Measurements from ENCODE around the genes PRSS56 and UGT1A10.

- PRO-cap: no peak
- RAMPAGE, long total RNA, 3 experiments: no peak in any of the 3 experiments
These were observed 14.5 kb upstream of the ECEL1 start for GRCh38 chr2:232502060-232502511.

DNA sequence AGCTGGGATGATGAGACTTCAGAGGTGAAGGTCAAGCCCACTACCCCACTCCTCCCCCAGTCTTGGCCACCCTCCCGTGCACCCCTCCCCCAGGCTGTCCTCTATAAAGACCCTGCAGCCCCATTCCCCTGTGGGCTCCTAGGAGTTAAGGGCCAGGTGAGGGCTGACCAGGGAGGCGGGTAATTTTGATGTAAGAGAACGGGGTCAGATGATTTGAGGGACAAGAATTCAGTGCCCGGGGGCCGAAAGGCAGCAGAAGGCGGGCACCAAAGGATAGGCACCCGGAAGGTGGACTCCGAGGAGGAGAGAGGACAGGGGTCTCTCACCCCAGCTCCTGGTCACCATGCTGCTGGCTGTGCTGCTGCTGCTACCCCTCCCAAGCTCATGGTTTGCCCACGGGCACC, at the start of gene PRSS56:
Gene PRSS56, plus strand, starts transcription at position 133 of the 404 bp plus-strand sequence.
- PRO-cap: no peak
- RAMPAGE, long total RNA, 3 experiments: no peak in any of the 3 experiments

DNA sequence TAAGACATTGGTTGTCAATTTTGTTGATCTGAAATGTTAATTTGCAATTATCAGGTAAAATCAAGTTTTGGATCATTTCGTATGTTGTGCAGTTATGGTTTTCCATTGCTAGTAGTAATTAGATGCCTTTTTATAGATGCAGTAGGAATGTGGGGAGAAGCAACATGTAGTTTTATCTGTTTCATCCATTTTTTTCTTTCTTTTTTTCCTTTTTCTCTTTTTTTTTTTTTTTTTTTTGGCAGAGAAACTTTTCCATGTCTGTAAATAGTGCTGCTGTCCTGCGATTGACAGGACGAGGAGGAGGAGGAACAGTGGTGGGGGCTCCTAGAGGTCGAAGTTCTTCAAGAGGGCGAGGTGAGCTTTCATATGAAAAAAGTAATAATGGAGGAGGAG, 20.4 kb downstream of the KCNJ13 start:
- PRO-cap: no peak
- RAMPAGE, long total RNA, 3 experiments: no peak in any of the 3 experiments

GRCh38 chr2:232832581-232833222, 37.4 kb upstream of the SNORC start:
- PRO-cap: no peak
- RAMPAGE, long total RNA, 3 experiments: no peak in any of the 3 experiments

DNA sequence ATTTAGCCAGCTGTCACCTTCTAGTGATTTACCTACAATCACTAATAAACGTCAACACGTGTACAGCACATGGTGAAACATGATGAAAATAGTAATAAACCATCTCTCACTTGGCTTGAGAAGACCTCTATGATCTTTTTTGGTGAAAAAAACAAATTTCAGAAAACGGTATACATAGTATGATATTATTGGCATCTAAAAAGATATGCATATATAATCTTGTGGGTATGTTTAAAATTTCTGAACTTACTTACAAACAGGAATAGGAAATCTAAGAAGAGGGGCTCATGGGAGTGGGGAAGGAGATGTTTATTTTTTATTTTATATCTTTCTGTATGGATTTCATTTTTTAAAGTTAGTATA, 16.8 kb downstream of the INPP5D start:
- PRO-cap: no peak
- RAMPAGE, long total RNA, 3 experiments: no peak in any of the 3 experiments

GRCh38 chr2:233148012-233148386, 87.9 kb downstream of the INPP5D start:
- PRO-cap: no peak
- RAMPAGE, long total RNA, 3 experiments: no peak in any of the 3 experiments

- PRO-cap: no peak
- RAMPAGE, long total RNA, 3 experiments: no peak in any of the 3 experiments
These were observed 50.6 kb upstream of the ATG16L1 start for GRCh38 chr2:233200927-233201283.

DNA sequence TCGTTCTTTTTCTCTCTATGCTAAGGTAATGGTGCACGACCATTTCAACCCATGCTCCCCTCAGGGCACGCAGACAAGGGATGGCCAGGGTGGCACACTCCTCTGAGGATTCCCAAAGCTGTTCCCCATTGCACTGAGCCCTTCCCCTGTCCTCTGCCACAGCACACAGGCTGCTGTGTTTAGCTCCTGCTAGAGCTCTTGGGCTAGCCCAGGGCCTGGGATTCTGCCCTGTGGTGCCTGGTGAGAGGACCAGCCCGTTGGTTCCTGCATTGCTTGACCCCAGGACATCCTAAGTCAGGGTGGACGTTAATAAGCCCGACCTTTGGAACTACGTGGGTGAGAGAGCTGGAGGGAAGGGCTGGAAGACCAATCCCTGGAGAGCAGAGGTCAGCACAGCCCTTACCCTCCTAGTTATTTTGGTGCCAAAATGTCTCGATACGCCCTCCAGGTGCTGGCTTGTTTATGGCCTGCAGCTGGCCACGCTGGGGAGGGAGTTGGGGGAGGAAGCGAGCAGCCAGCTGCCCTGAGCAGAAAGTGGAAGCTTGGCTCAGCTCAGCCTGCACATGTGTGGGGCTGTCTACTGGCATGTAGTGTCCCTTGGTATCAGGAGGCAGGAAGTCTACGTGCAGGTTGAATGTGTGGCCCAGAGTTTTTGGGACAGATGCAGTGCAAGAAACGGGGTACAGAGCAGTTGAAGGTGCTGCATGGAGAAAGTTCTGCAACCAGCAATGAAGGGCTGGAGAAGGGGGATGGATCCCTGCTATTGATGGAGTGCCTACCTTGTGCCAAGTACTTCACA, 5.3 kb upstream of the DGKD start:
- PRO-cap: no peak
- RAMPAGE, long total RNA, 3 experiments: no peak in any of the 3 experiments

- PRO-cap: no peak
- RAMPAGE, long total RNA, 3 experiments: no peak in any of the 3 experiments
These were observed 25.4 kb downstream of the DGKD start for GRCh38 chr2:233379347-233380519.

DNA sequence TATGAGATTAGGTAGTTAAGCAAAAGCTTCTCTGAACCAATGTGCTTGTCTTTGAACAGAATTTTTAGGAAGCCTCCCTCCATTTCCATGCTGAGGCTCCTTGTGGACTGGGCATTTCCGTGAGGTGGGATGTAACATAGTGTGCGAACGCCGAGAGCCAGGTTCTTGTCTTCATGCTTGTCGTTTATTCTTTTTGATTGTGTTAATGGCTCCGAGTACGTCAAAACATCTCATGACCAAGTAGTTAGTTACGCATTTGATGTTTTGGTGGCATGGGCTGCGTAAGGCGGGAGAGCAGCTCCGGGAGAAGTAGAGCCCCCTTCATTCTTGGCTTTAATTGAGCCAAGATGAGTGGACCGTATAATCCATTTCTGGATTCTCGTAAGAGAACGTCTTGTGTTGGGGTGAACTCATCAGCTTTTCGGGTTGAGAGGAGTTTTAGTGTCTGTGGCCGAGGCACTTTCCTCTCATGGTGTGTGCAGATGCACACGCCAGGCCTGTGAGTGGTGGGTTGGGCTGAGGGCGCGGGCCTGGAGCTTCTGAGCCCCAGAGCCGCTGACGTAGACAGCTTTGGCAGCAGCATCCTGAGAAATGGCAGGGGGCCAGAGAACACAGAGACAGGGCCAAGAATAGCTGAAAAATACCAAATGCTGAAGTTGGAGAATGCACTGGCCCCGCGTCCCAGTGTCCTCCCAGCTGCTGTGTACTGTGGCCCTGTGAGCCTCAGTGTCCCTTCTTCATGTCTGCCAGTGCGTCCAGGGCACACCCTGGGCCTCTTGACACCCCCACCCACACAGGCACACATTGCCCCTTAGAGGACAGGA, 33.2 kb downstream of the DGKD start:
- PRO-cap: bidirectional peak, plus-strand start at position 679 of the sequence, minus-strand start at position 505 of the sequence
- RAMPAGE, long total RNA, 3 experiments: no peak in any of the 3 experiments

GRCh38 chr2:233388068-233388627, 33.9 kb downstream of the DGKD start:
- PRO-cap: no peak
- RAMPAGE, long total RNA, 3 experiments: no peak in any of the 3 experiments

GRCh38 chr2:233418487-233419550, 64.5 kb downstream of the DGKD start:
- PRO-cap: unidirectional peak, plus-strand start at chr2:233418627; bidirectional peak, plus-strand start at chr2:233419183, minus-strand start at chr2:233419092; unidirectional peak, plus-strand start at chr2:233419433
- RAMPAGE, long total RNA, 3 experiments: start-site peak on the plus strand in 3 of 3 experiments, at chr2:233419226-233419413 at its widest, 54 to 98 reads per replicate

DNA sequence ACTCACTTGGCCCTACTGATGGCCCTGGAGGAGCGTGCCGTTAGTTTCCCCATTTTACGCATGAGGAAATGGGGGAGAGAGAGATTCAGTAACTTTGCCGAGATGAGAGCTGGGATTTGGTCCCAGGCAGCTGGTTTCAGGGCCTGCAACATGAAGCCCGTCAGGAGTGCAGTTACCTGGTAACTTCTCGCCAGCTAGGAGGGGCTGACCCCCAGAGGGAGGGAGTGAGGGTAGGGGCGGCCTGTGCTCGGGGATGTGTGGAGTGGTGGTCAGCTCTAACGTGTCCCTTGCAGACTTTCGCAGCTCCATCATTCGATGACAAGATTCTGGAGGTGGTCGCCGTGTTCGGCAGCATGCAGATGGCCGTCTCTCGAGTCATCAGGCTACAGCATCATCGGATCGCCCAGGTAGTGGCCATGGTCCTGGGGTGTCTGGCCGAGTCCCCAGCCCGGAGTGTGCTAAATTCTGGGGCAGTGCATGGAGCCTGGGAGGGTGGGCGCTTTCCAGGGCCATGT, 103.8 kb downstream of the DGKD start:
- PRO-cap: no peak
- RAMPAGE, long total RNA, 3 experiments: no peak in any of the 3 experiments

- PRO-cap: no peak
- RAMPAGE, long total RNA, 3 experiments: no peak in any of the 3 experiments
These were observed 46.5 kb downstream of the USP40 start for GRCh38 chr2:233519959-233520556.

GRCh38 chr2:233636128-233636913, at the start of gene UGT1A10:
UGT1A10 (plus strand) TSS chr2:233636448.
- PRO-cap: no peak
- RAMPAGE, long total RNA, 3 experiments: no peak in any of the 3 experiments

- PRO-cap: no peak
- RAMPAGE, long total RNA, 3 experiments: no peak in any of the 3 experiments
These were observed 6.7 kb upstream of the UGT1A5 start for GRCh38 chr2:233705780-233706638.

DNA sequence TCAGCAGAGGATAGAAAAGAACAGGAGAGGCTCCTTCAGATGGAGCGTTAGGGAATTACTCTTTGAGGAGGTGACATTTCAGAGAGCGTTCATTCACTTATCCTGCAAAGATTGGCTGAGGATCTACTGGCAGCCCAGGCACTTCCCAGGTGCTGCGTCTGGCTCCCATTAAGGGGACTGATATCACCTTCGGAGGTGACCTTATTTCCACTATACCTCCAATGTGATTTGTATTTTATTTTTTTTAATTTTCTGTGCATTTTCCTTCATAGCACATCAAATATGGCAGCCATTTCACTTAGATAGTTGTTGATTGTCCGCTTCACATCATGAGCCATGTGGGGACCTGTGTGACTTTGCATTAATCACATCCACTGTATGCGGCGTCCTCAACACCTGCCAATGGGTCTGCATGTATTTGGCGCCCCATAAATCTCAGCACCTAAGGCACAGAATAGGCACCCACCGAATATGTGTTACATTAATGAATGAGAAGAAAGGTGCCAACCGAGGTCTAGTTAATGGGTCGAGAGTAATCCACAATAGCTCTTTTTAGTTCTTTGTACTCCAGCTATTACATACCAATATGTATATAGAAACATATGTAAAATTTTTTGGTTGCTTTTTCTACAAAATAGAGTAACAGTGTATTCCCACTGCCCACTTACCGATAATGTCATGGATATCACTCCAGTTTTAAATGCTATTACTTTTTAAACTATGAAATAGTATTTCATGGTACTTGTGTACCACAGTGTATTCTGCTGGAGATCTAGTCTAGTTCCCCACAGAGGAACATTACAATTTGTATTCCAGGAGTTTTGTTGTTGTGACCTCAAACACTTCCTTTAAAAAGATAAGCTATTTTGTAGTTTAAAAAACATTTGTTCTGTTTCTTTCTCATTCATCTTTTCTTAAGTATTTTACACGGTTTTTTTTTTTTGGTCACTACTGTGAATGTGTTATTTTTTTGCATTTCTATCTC, 2.0 kb downstream of the UGT1A1 start:
- PRO-cap: no peak
- RAMPAGE, long total RNA, 3 experiments: no peak in any of the 3 experiments

- PRO-cap: no peak
- RAMPAGE, long total RNA, 3 experiments: no peak in any of the 3 experiments
These were observed 4.0 kb downstream of the UGT1A1 start for GRCh38 chr2:233763727-233764893.

DNA sequence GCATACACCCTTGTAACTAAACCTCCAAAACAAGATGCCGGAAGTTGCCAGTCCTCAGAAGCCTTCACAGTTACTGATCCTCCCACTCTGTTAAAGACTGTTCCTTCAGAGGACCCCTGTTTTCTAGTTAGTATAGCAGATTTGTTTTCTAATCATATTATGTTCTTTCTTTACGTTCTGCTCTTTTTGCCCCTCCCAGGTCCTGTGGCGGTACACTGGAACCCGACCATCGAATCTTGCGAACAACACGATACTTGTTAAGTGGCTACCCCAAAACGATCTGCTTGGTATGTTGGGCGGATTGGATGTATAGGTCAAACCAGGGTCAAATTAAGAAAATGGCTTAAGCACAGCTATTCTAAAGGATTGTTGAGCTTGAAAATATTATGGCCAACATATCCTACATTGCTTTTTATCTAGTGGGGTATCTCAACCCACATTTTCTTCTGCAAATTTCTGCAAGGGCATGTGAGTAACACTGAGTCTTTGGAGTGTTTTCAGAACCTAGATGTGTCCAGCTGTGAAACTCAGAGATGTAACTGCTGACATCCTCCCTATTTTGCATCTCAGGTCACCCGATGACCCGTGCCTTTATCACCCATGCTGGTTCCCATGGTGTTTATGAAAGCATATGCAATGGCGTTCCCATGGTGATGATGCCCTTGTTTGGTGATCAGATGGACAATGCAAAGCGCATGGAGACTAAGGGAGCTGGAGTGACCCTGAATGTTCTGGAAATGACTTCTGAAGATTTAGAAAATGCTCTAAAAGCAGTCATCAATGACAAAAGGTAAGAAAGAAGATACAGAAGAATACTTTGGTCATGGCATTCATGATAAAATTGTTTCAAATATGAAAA, 7.8 kb downstream of the UGT1A1 start:
- PRO-cap: no peak
- RAMPAGE, long total RNA, 3 experiments: no peak in any of the 3 experiments

GRCh38 chr2:233867861-233868593, 13.7 kb upstream of the HJURP start:
- PRO-cap: unidirectional peak, minus-strand start at chr2:233868386
- RAMPAGE, long total RNA, 3 experiments: start-site peak on the minus strand in 1 of 3 experiments, at chr2:233868353-233868397 at its widest, 18 reads per replicate